ENCODE measurements around the gene CPLANE1.

DNA sequence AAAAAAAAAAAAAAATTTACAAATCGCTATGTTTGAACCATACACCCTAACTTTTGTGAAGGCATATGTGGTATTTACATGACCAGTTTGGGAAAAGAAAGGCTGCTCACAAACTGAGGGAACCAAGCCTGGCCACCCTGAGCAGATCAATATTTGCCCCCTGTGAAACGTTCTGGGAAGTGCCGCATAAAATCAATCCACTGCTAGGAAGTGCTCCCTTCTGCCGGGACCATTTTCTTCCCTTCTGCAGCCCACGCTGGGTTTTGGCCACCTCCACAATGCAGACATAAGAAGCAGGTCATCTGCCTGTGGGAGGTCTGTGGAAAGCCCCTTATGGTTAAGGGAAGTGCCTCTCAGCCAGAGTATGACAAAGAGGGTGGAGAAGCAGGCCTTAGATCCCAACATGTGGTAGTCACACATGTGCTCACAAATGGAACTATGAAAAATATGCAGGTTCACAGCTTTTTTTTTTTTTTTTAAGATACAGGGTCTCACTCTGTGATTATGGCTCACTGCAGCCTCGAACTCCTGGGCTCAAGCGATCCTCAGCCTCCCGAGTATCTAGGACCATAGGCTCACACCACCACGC, 82.8 kb downstream of the SLC1A3 start:
- PRO-cap: no peak
- RAMPAGE, long total RNA, 4 experiments: no peak in any of the 4 experiments

DNA sequence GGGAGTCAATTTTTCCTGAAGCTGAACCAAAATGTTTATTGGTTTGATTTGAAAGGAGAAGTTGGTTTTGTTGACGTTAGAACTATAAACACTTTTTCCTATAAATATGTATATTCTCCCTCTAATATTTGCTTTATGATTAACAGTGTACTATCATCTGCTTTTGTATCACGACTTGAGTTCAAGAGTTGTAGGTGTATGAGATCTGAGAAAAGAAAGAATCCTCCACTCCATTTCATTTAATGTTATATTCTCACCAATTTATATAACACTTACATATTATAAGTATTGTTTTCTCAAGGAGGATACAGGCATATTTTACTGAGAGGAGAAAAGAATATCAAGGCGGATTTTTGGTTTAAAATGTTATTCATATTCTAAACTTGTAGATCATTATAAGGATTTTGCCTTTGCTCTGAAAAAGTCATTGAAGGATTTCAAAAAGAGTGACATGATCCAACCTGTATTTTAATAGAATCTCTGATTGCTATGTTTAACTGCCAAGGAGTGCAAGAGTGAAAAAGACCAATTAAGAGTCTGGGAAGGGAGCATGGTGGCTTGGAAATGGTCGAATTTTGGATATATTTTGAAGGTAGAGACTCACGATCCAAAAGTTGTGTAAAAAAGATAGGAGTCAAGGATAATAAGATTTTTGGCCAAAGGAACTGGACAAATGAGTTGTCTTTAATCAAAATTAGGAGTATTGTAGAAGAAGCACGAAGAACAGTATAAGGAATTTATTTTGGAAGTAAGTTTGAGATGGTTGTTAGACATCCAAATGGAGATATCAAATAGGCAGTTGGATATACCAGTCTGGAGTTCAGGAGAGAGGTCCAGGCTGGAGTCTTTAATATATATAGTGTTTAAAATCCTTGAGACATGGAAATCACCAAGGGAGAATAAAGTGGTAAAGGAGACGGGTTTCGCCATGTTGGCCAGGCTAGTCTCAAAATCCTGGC, 50.7 kb downstream of the NIPBL start:
- PRO-cap: no peak
- RAMPAGE, long total RNA, 4 experiments: no peak in any of the 4 experiments

DNA sequence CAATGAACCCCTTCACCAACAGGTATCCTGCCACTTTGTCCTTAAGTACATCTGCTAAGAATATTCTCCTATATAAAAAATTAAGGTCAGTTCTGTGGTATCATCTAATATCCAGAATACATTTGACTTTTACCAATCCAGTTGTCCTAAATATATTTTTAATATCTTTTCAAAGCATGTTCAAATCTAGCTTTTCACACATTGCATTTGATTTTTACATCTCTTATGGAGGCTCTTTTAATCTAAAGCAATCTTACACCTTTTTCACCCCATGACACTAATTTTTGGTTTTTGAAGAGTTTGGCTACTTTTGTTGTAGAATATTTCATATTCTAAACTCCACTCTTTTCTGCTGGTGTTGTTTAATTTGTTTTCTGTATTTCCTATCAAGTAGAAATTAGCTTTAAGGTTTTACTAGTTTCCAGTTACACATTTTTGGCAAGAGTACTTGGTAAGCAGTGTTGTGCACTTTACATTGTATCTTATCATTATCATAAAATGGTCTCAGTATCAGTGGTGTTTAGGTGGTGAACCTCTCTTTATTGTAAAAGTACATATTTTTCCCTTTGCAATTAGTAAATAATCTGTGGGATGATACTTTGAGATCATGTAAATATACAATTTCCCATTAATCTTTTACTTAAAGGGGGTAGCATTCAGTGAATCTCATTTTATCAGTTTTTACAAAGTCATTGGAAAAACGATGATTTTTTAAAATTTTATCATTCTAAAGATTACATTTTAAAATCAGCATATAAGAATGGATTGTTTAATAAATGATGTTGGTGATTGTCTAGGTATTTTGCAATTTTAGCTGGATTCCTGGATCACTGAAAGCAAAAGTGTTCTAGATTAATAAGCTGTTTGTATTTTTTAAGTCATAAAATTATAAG, 89.7 kb downstream of the NIPBL start:
- PRO-cap: no peak
- RAMPAGE, long total RNA, 4 experiments: no peak in any of the 4 experiments

- PRO-cap: no peak
- RAMPAGE, long total RNA, 4 experiments: no peak in any of the 4 experiments
Measured at GRCh38 chr5:36985423-36986227, 109.1 kb downstream of the NIPBL start.

DNA sequence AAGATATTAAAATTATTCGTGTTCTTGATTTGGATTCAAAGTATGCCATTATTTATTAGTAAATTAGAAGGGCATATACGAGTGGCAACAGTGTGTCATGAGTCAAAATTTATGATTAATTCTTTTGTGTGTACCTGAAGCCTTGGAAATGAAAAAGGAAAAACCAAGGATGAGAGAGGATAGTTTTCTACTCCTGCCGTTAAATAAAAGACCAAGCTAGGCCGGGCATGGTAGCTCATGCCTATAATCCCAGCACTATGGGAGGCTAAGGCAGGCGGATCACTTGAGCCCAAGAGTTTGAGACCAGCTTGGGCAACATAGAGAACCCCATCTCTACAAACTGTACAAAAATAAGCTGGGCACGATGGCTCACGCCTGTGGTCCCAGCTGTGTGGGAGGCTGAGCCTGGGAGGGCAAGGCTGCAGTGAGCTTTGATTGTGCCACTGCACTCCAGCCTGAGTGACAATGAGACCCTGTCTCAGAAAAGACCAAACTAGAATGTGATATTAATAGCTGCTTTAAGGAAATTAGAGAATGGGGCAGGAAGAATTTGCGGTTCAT, 158.3 kb downstream of the NIPBL start:
- PRO-cap: no peak
- RAMPAGE, long total RNA, 4 experiments: no peak in any of the 4 experiments

DNA sequence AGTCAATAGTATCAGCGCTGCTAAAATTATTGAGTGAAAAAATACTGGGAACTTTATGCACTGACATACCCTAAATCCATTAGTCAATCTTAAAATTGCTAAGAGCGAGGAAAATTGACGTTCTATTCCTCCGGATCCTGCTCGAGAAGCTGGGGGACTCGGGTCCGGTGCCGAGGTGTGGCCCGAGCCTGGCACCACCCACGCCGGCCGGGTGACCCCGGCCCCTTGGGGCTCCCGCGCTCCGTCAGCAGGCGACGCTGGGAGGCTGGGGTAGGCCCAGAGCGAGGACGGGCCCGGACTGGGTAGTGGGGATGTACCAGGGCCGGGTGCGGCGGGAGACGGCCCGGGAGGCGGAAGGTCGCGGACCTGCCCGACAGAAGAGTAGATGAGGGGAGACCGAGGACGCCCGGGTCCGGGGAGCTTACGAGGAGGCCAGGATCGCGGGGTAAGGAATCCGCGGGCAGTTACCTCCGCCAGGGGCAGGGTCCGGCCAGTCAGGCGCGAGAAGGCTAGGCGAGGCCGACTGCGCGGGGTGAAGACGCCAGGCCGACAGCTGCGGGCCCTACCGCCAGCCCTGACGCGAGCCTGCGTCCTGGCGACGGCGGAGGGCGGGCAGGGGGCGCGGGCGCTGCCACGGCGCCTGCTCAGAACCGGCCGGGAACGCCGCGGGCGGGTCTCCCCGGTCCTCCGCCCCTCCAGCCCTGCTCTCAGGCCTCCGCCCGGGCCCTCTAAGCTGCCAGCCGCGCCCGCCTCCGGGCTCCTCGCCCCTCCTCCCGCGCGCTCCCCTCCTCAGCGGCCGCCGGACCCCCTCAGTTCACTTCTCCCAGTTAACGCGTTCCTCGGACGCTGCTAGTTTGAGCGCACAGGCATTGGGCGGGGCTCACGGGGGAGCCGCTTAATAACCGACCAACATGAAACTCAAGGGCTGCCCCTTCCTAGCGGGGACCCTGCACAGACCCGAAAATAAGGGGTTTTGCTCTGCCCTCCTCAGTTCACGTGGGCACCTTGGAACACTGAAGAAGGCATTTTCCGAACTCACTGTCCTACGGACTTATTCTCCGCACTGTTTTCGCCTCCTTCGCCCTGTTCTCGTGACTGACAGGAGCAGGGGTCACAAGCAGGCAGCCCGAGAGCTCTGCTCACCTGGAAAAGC, at the start of gene CPLANE1:
TSS of gene CPLANE1 (minus strand) at position 600 of the 1,153 bp plus-strand sequence.
- PRO-cap: bidirectional peak, plus-strand start at position 279 of the sequence, minus-strand start at position 292 of the sequence; bidirectional peak, plus-strand start at position 647 of the sequence, minus-strand start at position 594 of the sequence; unidirectional peak, minus-strand start at position 763 of the sequence
- RAMPAGE, long total RNA, 4 experiments: start-site peak on the plus strand in 4 of 4 experiments, centred at positions 273 to 293 of the sequence, 18 to 27 reads per replicate; start-site peak on the minus strand in 1 of 4 experiments, centred at position 595 of the sequence, 75 reads per replicate

DNA sequence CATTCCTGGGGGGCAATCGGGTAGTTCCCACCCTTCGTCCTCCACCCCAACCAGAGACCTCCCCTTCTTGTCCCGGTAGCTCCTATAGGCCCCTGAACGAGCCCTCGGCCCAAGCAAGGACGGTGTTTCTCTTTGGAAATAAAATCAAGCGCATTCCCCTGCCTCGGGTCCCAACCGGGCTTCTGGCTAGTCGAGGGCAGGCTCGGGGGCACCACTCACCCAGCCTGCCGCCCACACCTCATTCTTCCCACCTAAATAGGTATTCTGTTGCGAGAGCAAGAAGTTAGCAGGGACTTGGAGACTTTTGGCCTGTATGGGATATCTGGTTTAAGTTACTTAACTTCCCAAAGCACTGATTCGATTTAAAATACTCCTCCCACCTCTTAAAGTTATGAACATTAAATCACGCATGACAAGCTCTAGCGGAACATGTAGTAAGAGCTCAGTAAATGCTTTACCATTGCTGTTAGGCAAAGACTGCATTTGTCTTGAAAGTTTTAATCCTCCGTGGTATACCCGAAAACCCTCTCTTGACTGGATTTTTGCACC, 4.6 kb downstream of the GDNF start:
- PRO-cap: no peak
- RAMPAGE, long total RNA, 4 experiments: no peak in any of the 4 experiments

GRCh38 chr5:37837356-37838127, 2.3 kb downstream of the GDNF start:
- PRO-cap: no peak
- RAMPAGE, long total RNA, 4 experiments: no peak in any of the 4 experiments

- PRO-cap: no peak
- RAMPAGE, long total RNA, 4 experiments: no peak in any of the 4 experiments
Measured at GRCh38 chr5:37838881-37839386, 907 bp downstream of the GDNF start.

- PRO-cap: bidirectional peak, plus-strand start at chr5:38556772, minus-strand start at chr5:38556646; unidirectional peak, minus-strand start at chr5:38557211; unidirectional peak, minus-strand start at chr5:38557254; unidirectional peak, minus-strand start at chr5:38557438; unidirectional peak, minus-strand start at chr5:38557467
- RAMPAGE, long total RNA, 4 experiments: start-site peak on the plus strand in 3 of 4 experiments, at chr5:38556762-38556827 at its widest, 15 to 19 reads per replicate; start-site peak on the minus strand in 1 of 4 experiments, at chr5:38557206-38557488 at its widest, 26 reads per replicate
Measured at GRCh38 chr5:38556726-38557701, 568 bp upstream of the LIFR start.

GRCh38 chr5:38660267-38660795, 103.9 kb upstream of the LIFR start:
- PRO-cap: no peak
- RAMPAGE, long total RNA, 4 experiments: no peak in any of the 4 experiments

DNA sequence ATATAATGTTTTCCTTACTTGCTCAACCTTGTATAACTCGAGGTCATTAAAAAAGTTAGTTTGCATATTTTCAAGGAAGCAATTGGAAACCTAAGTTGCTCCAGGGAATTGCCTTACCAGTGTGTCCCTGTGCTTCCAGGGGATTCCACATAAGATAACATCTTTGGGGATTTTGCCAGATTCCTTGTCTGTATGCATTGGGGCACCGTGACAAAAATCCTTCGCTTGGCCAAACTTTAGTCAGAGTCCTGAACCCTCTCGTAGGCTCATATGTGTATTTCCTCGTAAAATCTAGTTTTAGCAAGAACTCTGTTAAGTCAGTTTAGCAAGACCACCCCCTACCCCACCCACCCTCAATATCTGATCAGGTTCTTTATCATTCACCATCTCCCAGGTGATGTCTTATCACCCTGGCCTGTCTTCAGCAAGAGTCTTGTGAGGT, 14.6 kb upstream of the OSMR start:
- PRO-cap: no peak
- RAMPAGE, long total RNA, 4 experiments: no peak in any of the 4 experiments

GRCh38 chr5:38843564-38844249, 2.1 kb upstream of the OSMR start:
- PRO-cap: no peak
- RAMPAGE, long total RNA, 4 experiments: no peak in any of the 4 experiments

- PRO-cap: no peak
- RAMPAGE, long total RNA, 4 experiments: no peak in any of the 4 experiments
Measured at GRCh38 chr5:38909278-38910084, 63.7 kb downstream of the OSMR start.

- PRO-cap: no peak
- RAMPAGE, long total RNA, 4 experiments: no peak in any of the 4 experiments
Measured at GRCh38 chr5:38940232-38941377, 94.8 kb downstream of the OSMR start.

DNA sequence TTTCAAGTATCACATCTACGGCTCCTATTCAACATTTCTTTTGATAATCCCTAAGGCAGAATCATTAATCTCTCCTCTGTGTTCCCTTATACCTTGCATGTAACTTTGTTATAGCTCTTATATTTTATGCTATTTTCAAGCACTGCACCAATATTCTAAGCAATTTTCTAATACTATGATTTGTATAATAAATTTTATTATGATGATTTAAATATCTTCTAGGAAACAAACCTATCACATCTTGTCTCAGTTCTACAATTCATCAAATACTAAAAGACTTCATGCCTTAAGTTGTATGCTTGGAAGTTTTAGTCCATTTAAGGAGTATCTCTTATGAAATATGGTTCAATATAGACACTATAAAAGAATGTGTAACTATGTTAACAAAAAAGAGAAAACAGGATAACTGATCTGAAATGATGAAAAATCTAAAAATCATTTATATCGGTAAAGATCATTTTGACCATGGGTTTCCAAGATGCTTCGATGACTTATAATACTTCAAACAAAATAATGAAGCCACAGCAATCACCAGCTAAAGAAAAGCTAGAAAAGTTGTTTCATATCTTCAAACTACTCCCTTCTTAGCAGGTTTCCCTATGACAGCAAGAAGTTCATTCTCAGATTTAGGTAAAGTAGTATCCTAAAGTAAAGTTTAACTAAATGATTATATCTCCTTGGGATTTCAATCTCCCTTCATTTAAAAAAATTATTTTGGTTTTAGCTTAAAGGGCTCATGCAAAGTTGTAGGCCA, 110.9 kb downstream of the OSMR start:
- PRO-cap: no peak
- RAMPAGE, long total RNA, 4 experiments: no peak in any of the 4 experiments

- PRO-cap: no peak
- RAMPAGE, long total RNA, 4 experiments: no peak in any of the 4 experiments
Measured at GRCh38 chr5:38958652-38959089, 112.9 kb downstream of the OSMR start.

DNA sequence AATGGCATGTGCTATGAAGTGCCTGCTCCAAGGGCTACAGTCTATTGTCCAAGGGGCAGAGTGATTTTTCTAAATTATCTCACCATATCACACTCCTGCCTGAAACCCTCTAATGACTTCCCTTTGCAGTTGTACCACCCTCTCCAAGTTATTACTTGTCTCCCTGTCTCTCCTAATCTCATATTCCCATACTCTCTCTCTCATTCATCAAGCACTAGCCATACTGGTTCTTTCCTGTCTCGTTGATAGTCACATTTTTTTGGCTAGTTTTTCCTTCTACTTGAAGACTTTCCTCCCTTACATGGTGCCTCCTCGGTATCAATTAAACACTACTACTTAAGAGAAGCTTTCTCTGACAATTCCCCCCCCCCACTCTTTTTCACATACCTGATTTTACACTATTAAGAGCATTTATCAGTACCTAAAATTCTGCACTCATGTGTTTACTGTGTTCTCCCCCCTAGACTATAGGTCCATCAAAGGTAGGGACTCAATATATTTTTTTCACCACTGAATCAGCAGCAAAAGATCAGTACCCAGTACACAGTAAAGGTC, 19.1 kb downstream of the RICTOR start:
- PRO-cap: no peak
- RAMPAGE, long total RNA, 4 experiments: no peak in any of the 4 experiments

DNA sequence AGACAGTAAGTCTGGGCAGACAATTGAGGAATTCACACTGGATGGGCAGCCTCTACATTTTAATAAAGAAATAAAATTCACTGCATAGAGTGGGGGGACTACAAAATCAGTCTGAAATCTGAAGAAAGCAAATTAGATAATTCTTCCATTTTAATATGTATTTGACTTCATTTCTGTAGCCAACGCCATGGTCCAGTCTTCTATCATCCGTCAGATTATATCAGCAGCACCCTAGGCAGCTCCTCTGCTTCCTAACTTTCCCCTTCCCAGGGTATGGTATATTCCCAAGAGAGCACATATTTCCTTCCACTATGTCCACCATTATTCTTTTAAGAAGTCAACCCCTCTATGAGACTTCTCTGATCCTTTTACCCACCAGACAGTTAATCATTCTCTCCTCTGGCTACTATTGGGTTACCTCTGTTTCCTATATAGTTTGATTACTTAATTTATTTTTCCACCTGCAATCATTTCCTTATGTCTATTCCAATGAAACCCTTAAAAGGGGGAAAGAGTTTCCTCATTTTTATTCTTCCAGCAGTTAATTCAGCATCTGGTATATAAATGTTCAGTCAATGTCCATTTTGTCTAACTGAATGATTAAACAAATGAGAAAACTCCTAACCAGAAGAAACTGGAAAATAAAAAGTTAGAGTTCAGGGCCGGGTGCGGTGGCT, 4.5 kb downstream of the RICTOR start:
- PRO-cap: no peak
- RAMPAGE, long total RNA, 4 experiments: no peak in any of the 4 experiments

GRCh38 chr5:39073282-39074233, 641 bp downstream of the RICTOR start:
- PRO-cap: unidirectional peak, plus-strand start at chr5:39073634
- RAMPAGE, long total RNA, 4 experiments: no peak in any of the 4 experiments